ENCODE measurements around a stretch of chr2.

DNA sequence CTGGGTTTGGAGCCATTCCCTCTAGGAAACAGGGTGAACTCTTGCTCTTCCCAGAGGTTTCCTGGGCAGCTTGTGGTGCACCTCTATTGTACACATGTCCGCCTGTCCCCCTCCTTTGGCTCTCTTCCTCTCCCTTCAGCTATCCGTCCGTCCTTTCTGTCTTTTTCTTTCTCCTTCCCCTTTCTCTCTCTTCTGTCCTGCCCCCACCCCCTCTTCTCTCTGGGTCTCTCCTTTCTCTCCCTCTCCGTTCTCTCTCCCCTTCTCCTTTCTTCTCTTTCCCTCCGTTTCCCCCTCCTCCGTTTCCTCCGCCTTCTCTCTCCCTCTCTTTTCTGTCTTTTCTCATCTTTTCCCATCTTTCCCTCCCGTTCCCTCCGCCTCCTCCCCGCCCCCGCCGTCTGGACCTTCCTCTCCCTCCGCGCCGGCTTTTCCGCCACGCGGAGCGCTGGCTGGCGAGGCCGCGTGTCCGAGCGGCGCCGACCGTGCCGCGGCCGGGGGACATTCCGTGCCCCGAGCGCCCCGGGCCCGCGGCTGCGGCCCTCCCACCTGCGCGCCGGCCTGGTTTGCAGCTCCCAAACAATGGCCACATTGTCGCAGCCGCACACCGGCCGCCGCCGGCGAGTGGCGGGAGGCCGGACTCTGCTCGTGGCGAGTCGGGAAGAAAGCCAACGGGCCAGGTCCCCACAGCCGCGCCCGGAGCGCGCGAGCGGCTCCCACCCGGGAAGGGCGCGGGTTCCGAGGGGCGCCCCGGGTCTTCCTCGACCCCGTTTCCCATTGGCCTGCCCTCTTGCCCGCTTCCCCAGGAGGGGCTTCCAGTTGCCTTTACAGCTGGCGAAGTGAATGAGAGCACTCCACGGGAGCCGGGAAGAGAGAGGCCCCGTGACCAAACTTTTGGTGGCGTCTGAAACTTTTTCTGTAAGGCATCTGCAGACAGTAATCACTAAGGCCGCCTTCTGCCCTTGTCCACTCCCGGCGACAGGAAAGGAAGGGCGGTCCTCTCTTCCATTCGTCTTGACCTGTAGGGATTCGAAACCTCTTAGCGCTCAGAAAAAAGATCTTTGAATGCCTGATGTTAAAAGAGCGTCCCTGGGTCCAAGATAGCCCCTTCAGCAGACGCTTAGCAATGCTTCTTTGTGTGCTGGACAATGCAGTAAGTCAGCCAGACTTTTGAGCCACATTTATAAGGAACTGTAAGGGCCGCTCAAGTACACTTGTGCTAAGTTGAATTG lies 6.0 kb downstream of the GLI2 start:
- PRO-cap = no peak

GRCh38 chr2:120904526-120904976 lies 168.9 kb downstream of the GLI2 start:
- PRO-cap = no peak

GRCh38 chr2:121015606-121016768 lies 269.0 kb downstream of the TFCP2L1 start:
- PRO-cap = no peak

- PRO-cap = no peak
These were observed 73.3 kb downstream of the TFCP2L1 start for GRCh38 chr2:121211620-121212100.

DNA sequence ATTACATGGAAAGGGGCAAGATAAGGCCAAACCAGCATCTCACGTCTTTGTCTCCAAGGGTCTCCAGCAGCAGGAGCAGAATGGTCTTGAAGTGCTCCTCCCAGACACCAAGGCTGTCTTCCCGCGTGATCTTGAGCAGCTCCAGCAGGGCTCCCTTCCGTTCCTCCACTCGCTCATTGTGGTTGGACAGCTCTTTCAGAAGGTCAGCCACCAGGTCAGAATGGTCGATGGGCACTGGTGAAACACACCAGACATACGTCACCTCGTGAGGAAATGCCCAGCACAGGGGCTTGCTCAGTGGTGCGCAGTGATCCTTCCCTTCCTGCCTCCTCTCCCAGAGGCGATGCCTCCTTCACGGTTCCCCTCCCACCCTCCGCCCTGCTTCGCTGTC lies 80.0 kb upstream of the TFCP2L1 start:
- PRO-cap = no peak

DNA sequence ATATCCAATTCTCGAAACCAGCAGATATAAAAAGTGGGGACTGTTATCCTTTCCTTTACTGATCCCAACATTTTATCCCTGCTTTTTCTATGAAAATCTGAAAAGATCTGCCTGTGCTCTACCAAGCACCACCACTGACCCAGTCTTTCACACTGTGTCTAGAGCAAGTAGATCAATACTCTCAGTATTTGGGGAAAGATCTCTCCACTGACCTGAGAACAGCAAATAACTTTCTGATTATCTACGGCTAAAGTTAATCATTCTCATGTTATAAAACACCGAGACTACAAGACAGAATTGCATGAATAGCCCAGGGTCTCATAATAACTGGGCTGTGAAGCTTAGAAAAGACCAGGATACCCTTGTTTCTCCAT lies 134.3 kb upstream of the TFCP2L1 start:
- PRO-cap = no peak

- PRO-cap = no peak
These were observed 159.2 kb downstream of the CLASP1 start for GRCh38 chr2:121489987-121490495.

DNA sequence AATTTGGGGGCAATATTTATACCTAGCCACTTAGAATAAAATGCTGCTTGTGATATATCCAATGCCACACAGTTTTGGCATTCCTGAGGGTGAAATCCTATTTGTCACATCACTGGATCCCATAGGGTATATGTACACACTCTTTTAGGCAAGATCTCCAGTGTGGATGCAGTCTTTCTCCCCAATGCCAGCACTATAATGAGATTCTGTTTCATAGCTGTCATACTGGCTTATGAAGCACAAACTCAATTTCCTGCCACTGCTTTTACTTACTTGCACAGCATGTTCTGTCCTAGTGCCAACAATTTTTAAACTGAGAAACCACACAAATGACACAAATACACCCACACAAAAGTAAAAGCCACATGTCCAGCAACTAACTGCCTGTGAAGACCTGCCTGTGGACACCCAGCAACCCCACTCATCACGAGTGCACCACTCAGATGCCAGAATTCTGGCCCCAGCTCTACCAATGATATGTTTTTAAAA lies 148.3 kb downstream of the CLASP1 start:
- PRO-cap = no peak

- PRO-cap = no peak
These were observed 483.8 kb downstream of the TSN start for GRCh38 chr2:122239284-122239700.

DNA sequence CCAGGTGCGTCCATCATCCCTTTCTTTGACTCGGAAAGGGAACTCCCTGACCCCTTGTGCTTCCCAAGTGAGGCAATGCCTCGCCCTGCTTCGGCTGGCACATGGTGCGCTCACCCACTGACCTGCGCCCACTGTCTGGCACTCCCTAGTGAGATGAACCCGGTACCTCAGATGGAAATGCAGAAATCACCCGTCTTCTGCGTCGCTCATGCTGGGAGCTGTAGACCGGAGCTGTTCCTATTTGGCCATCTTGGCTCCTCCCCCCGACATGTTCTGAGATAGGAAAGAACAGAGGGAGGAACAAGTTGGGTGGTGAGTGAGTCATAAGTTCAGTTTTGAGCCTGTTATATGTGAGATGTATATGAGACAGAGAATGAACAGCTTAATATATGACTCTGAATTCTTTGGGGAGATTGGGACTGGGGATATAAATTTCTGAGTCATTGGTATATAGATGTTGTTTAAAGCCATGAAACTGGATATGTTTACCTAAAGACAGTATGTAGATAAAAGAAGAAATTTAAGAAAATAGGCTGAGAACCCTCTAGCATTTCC lies 596.7 kb downstream of the TSN start:
- PRO-cap = no peak

DNA sequence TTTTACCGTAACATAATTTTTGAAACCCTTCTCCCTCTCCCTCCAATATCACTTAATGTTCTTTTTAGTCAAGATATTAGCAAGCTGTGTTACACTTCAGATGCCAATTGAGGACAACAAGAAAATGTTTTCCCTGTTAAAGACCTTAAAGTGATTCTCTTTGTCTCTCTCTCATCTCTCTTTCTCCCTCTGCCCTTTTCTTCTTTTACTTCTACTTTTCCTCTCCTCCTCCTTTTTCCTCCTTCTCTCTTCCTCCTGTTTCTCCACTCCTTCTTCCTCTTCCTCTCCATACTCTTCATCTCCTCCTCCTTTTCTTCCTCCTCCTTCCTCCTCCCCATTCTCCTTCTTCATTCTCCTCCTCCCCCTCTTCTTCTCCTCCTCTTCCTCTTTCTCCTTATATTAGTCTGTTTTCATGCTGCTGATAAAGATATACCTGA lies 634.4 kb upstream of the CNTNAP5 start:
- PRO-cap = no peak

- PRO-cap = no peak
These were observed 1124.2 kb downstream of the CNTNAP5 start for GRCh38 chr2:125149207-125149682.

- PRO-cap = no peak
These were observed 1012.4 kb upstream of the GYPC start for GRCh38 chr2:125643447-125644032.

DNA sequence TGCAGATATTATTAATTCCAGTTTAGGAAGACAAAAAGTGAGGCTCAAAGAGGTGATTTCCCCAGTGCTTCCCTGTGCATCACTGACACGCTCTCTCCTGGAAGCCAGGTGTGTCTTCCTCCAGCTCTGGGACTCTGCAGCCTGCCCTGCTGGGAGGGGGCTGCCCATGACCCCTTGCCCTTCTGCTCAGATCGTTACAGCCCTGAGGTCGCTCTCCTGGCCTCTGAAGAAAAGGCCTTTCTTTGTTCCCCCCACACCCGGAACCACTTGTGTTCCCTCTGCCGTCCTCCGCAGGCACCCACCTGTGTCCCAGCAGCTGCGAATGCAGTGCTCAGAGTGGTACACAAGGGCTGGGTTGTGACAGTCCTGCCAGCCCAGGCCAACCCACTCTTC lies 9.8 kb downstream of the GYPC start:
- PRO-cap = no peak

- PRO-cap = no peak
These were observed 39.0 kb downstream of the BIN1 start for GRCh38 chr2:127067492-127068837.

GRCh38 chr2:127105529-127106685 lies 1.0 kb downstream of the BIN1 start:
- PRO-cap = bidirectional peak, plus-strand start at chr2:127105949, minus-strand start at chr2:127105866; bidirectional peak, plus-strand start at chr2:127106196, minus-strand start at chr2:127106187

- PRO-cap = no peak
These were observed 2.4 kb upstream of the BIN1 start for GRCh38 chr2:127109345-127109693.

- PRO-cap = no peak
These were observed 8.3 kb upstream of the ERCC3 start for GRCh38 chr2:127302205-127302766.

DNA sequence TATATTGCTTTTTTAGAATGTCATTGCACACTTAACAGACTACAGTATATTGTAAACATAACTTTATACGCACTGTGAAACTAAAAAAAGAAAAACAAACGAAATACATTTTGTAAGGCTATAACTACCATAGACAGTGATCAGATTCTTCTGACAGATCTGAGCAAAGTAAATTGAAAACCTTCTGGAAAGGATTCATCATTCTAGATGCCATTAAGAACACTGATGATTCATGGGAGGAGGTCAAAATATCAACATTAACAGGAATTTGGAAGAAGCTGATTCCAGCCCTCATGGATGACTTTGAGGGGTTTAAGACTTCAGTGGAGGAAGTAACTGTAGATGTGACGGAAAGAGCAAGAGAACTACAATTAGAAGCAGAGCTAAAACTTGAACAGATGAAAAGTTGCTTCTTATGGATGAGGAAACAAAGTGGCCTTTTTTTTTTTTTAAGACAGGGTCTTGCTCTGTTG lies 3.5 kb downstream of the MAP3K2 start:
- PRO-cap = no peak

- PRO-cap = no peak
These were observed 3.1 kb downstream of the MAP3K2 start for GRCh38 chr2:127384729-127384987.

Data from sternocleidomastoid (tissue), 1 donor.